Cardiac atrium fibroblast (primary cell): ENCODE data around the gene SPDYE11.

DNA sequence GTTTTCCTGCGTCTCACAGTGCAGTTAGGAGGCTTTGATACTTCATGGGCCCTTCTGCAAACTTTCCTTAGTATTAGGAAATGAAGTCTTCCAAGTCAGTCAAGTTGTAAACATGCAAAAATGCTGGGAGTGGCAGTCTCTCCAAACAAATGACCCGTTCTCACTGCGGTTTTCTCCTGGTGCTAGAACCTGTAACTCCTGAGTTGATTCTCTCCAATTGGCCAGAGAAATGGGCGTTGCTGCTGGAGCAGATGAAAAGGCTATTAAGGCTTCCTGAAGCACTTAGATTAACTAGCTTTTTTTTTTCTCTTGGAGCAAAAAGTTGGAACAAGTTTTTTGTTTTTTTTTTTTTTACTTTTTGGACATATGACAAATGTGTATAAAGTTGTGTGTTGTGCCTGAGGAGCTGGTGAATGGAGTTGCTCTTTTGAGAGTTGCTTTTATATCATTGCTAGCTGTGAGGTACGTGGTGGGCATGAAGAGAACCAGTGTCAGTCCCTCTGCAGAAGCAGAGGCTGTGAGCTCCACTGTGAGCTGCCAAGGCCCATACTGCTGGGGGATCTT is 393.8 kb upstream of the GALNT17 start:
- RAMPAGE, long total RNA, result no peak

DNA sequence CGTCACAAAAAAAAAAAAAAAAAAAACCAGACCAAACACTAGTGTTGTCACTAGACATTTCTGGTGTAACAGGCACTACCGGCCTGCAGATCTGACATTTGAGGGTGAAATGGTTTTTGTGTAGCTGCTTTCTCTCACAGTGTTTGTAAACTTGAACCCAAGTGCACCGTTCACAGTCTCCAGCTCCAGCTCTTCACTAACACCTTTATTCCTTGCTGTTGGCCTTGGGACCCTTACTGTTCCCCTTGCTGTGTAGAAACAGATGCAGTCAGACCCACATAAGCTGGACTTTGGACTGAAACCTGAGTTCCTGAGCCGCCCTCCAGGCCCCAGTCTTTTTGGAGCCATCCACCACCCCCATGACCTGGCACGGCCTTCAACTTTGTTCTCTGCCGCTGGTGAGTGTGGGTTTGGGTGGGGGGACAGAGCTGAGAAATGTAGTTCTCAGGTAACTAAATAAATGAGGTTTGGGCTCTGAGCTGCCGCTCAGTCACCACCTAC is 350.5 kb upstream of the GALNT17 start:
- RAMPAGE, long total RNA, result no peak

DNA sequence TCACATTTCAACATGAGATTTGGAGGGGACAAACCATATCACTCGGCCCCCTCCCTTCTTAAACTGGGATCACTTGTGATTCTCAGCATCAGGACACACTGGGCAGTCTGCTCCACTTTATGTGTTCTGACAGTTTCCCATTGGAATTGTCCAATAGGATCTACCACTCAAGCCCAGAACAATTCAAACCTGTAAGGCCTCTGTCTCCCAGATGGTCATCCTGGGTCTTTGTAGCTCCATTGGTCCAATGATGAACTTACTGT is 262.4 kb downstream of the GALNT17 start:
- RAMPAGE, long total RNA, result no peak

DNA sequence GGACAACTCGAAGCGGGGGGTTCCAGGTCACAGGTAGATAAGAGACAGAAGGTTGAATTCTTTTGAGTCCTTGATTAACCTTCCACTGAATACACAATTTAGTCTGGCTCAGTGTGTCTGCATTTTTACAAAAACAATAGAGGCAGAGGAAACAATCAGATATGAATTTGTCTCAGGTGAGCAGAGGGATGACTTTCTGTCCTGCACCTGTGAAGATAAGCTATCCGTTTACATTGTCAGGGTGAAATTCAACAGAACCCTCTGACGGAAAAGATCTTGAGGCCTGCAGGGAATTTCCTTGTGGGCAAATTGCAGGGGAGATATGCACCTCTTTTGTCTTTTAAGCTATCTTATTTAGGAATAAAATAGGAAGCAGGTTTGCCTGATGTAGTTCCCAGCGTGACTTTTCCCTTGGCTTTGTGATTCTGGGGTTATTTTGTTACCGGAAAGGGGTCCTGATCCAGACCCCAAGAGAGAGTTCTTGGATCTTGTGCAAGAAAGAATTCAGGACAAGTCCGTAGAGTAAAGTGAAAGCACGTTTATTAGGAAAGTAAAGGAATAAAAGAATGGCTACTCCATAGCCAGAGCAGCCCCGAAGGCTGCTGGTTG is 325.1 kb downstream of the GALNT17 start:
- RAMPAGE, long total RNA, result no peak

GRCh38 chr7:72152477-72153302 is 259.4 kb downstream of the CALN1 start:
- RAMPAGE, long total RNA, result no peak

DNA sequence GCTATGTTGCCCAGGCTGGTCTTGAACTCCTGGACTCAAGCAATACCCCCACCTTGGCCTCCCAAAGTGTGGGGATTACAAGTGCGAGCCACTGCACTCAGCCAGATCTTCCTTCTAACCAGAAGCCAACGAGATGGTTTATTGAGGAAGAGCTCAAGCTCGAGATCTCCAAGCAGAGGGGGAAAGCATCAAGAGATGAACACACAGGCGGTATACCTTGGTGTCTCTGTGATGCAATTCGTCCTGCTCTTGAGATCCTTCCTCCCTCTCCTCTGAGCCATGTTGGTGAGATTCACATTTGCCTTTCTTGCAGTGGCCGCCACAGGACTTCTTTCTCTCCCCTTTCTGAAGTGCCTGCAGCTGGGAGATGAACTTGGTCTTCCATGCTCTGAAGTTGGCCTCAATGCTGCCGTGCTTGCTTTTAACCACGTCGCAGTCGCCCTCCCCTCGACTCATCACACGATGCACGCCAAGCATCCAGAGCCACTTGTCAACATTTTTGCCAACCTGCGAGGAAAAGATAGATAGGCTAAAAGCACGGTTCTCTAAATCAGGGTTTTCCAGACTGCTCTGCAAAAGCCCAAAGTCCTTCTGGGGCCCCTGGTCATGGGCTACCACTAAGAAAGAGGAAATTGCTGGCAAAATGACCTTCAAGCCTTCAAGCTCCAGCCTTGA is 21.0 kb downstream of the TYW1B start:
- RAMPAGE, long total RNA, result no peak

DNA sequence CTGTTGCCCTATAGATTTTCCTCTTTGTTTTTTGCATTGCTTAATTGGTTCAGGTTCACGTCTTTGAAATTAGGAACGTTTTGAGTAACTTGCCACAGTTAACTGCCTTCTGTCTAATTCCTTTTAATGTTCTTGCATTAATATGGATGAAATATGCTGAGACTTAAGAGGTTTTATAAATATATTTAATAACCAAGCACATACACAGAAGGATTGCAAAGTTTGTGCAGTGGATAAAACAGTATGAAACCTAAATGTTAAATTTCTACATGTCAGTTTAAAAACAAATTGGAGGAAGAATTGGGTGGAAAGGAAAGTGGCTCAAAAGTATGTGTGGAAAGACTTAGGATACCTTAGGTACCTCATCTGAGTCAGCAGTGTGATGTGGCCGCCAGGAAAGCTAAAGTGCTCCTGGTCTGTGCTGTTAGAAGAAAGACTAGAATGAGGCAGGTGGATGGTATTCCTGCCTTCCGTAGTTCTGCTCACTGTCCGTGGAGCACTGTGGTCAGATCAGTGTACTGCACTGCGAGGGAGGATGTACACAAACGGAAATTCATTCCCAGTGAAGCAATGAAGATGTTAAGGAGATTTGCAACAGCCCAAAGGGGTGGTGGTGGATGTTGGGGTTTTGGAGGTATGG is 3.7 kb downstream of the POM121 start:
- RAMPAGE, long total RNA, result no peak

- RAMPAGE, long total RNA, result no peak
Measured at GRCh38 chr7:73057826-73058188, at the start of gene SPDYE11. TSS of gene SPDYE11 (minus strand) at chr7:73057911.

DNA sequence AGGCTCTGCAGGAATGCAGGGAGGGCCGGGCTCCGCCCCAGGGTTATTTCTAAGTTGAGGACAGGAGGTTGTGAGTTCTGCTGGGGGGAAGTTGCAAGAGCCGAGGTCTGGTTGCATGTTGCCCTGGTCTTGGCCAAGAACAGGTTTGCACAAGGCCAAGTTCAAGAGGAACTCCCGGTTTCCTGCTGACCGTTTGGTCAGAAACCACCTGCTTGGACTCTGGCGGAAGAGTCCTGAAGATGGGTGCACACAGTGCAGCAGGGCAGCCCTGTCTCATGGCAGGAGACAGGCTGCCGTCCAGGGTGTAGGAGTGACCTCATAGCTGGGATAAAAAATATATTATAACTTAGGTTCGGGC is 72.7 kb downstream of the NSUN5 start:
- RAMPAGE, long total RNA, result no peak

GRCh38 chr7:73291768-73292393 is 16.7 kb downstream of the NSUN5 start:
- RAMPAGE, long total RNA, result no peak

DNA sequence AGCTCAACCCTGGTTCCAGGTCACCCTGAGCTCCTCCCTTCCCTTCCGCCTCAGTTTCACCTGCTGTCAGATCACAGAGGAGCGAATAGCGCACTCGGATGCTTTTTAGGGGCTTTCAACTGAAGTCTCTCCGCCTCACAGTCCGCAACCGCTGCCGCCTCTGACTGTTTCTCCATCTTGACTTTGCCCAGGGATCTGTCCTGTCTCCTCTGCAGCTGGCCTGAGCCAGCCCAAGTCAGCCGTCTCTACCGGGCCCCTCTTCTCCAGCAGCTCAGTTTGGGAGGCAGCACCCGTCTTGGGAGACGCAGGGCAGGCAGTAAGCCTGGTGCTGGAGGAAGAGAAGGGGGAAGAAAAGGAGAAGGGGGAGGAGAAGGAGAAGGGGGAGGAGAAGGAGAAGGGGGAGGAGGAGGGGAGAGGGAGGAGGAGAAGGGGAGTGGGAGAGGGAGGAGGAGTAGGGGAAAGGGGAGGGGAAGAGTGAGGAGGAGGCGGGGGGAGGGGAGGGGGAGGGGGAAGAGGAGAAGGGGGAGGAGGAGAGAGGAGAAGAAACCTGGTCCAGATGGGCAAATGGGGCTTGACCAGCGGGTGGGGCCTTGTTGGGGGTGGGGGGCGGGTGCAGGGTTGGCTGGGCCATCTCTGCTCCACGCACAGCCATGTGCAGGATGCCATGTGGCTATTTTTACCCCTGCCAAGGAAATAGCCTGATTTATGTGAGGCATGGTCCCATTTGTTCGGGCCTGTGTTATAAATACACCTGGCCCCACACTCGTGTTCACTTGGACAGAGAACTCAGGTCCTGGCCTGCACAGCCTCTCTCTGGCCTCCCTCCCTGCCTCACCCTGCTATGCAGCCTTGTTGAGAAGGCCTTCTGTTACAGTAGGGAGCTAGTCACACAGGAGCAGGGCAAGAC is 35.9 kb upstream of the FZD9 start:
- RAMPAGE, long total RNA, result no peak

GRCh38 chr7:73520292-73520719 is 1.8 kb downstream of the BAZ1B start:
- RAMPAGE, long total RNA, result no peak

DNA sequence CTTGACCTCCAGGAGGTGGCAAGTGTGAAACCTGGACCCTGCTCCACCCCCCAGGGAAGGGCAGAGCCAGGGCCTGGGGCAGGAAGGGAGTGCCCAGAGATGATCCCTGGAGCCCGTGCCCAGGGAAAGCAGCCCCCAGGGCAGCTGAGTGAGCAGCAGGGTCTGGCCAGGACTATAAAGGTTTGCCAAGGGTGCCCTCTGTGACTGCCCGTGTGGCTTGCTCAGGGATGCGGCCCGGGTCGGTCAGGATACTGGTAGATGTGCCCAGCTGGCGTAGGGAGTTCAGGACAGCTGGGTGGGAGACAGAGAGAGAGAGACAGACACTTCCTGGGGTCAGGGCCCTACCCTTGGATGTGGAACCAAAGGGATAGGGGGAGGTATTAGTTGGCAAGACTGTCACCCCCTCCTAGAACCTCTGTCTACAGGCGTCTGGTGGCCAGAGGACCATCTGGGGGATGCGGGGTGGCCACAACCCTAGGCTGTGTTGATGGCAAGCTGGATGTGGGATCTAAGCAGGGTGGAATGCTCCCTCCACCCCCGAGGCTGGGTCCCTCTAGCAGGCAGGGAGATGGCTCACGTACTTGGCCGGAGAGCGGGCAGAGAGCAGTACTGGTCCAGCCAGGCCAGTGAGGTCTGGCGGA is 15.4 kb upstream of the TBL2 start:
- RAMPAGE, long total RNA, result no peak

- RAMPAGE, long total RNA, result no peak
Measured at GRCh38 chr7:73689446-73690125, 6.2 kb downstream of the BUD23 start.

- RAMPAGE, long total RNA, result no peak
Measured at GRCh38 chr7:73708118-73709416, 10.9 kb downstream of the STX1A start.

DNA sequence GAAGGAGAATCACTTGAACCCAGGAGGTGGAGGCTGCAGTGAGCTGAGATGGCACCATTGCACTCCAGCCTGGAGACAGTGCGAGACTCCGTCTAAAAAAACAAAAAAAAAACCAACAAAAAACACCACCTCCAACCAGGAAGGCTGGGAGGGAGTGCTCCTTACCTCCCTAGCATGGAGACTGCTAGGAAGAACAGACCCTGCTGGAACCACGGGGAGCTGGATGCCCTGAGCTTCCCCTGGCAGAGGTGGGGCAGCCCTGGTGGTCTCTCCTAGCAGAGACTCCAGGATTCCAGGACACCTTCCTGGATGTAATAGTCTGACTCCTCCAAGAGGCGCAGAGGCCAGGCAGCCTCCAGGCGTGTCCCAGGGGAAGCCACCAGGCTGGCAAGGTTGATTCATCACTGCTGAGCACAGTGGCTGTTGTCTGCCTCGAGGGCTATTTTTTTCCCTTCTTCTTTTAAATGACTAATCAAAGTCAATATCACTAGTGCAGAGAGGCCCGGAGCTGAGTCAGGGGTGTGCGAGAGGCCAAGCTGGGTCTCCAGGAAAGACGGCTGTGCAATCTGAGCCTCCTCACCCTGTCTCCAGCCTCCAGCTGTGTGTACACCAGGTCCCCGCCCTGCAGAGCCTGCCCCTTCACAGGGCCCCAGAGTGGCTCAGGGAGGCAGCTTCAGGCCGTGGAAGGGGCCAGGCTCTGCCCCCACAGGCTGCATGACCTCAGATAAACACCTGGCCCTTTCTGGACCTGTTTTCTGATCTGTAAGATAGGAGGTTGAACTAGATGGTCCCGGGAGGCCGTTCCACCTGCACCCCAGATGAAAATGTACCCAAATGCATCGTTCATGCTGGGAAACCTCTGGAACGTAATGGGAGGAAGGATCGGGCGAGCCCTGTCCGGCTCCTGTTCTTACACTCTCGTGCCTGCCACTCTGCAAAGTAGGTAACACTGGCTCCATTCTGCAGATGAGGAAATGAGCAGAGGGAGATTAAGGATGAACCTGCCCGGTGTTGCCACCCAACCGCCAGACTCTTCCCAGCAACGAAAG is 3.8 kb downstream of the STX1A start:
- RAMPAGE, long total RNA, result no peak

- RAMPAGE, long total RNA, result no peak
Measured at GRCh38 chr7:73718511-73719116, 855 bp downstream of the STX1A start.

- RAMPAGE, long total RNA, result no peak
Measured at GRCh38 chr7:73766660-73767350, 3.3 kb downstream of the CLDN3 start.

DNA sequence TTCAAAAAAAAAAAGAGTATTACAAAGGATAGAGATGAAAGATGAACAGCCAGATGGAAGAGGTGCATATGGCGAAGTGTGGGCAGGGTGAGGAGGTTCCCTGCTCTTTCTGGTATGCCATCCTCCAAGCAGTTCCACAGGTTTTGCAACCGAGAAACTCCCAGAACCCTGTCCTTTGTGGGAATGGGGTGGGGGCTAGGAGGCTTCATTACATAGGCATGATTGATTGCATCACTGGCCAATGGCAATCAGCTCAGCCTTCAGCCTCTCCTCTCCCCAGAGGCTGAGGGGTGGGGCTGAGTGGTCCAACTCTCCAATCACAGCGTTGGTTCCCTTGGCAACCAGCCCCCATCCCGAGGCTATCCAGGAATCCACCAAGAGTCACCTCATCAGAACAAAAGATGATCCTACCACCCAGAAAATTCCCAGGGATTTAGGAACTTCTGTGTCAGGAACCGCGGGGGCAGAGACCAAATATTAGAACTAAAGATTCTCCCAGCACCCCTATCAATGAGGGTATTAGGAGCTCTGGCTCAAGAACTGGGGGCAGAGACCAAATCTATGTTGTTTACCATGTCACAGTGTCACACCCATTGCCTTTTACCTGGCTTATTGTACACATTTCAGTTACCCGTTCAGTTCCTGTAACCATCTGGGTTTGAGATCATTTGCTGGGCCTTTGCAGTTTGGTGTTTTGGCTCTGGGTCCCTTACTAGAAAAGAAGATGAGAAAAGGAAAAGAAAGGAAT is 22.7 kb upstream of the CLDN3 start:
- RAMPAGE, long total RNA, result no peak

DNA sequence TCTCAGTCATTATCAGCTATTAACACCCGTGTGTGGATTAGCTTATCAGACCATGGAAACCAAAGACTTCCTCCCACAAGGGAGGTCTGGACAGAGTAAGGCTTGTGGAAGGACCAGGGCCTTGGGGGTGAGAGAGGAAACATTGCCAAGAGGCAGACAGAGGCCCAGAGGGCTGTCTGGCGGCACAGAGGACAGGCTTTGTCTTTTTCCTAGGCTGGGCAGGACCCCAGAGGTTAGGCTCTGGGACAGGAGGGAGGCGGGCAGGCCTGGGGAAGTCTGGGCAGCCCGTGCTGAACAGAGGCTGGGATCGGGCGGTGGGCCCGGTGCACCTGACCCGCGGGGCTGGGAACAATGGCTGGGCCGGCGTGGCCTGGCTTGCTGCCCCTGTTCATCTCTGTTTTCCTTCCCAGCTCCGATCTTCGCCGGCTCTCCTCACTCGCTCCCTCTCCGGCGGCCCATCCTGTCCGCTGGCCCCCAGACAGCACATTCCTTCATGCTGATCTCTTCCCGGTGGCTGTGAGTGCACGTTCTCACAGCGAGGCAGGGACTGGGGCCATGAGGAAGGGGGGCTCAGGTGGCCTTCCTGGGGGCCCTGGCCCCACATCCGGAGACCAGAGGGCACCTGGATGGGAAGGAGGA is 25.4 kb downstream of the TMEM270 start:
- RAMPAGE, long total RNA, result no peak